Colonic mucosa (tissue), 1 donor: ENCODE data around the genes TERB2, SLC28A2, GATM, BLOC1S6 and SQOR.

- PRO-cap: no peak
Measured at GRCh38 chr15:44251921-44252120, 36.7 kb upstream of the GOLM2 start.

DNA sequence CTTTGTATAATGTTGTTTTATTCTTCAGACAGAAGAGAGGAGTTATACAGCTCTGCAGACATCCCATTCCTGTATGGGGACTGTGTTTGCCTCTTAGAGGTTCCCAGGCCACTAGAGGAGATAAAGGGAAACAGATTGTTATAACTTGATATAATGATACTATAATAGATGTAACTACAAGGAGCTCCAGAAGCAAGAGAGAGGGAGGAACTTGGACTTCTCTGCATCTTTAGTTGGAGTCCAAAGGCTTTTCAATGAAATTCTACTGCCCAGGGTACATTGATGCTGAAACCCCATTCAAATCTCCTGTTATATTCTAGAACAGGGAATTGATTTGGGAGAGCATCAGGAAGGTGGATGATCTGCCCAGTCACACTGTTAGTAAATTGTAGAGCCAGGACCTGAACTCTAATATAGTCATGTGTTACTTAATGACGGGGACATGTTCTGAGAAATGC lies 5.4 kb downstream of the B2M start:
- PRO-cap: no peak

GRCh38 chr15:44811405-44812699 lies 75.5 kb downstream of the TRIM69 start:
- PRO-cap: unidirectional peak, minus-strand start at chr15:44811517; unidirectional peak, minus-strand start at chr15:44811530; bidirectional peak, plus-strand start at chr15:44812194, minus-strand start at chr15:44812068

- PRO-cap: no peak
Measured at GRCh38 chr15:44956501-44956882, at the start of gene TERB2. TSS of gene TERB2 (plus strand) at chr15:44956687.

DNA sequence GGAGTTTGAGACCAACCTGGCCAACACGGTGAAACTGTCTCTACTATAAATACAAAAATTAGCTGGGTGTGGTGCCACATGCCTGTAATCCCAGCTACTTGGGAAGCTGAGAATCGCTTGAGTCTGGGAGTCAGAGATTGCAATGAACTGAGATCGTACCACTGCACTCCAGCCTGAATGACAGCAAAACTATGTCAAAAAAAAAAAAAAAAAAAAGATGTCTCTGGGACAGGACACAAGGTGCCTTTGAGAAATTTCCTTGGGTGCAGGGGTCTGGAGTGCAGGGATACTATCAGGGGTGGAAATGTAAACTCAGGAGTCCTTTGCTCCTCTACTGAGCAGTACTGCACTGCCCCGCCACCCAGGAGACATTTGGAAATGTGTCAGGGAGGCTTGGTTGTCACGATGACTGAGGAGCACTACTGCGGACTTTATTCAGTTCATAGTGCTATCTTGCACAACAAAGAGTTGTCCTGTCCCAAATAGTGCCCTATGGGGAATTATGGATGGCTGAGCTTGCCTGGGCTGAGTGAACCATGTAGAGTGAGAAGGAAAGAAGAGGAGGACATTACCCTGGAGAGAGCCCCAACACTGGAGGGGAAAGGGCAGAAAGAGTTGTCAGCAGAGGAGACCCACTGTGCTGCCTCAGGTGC lies 2.6 kb downstream of the SORD start:
- PRO-cap: no peak

GRCh38 chr15:45082398-45082859 lies 31.5 kb downstream of the DUOX2 start:
- PRO-cap: no peak

GRCh38 chr15:45112634-45113827 lies 941 bp downstream of the DUOX2 start:
- PRO-cap: bidirectional peak, plus-strand start at chr15:45113353, minus-strand start at chr15:45113211; unidirectional peak, minus-strand start at chr15:45113598

- PRO-cap: unidirectional peak, plus-strand start at chr15:45157408
Measured at GRCh38 chr15:45156911-45157773, 27.3 kb downstream of the DUOX1 start.

DNA sequence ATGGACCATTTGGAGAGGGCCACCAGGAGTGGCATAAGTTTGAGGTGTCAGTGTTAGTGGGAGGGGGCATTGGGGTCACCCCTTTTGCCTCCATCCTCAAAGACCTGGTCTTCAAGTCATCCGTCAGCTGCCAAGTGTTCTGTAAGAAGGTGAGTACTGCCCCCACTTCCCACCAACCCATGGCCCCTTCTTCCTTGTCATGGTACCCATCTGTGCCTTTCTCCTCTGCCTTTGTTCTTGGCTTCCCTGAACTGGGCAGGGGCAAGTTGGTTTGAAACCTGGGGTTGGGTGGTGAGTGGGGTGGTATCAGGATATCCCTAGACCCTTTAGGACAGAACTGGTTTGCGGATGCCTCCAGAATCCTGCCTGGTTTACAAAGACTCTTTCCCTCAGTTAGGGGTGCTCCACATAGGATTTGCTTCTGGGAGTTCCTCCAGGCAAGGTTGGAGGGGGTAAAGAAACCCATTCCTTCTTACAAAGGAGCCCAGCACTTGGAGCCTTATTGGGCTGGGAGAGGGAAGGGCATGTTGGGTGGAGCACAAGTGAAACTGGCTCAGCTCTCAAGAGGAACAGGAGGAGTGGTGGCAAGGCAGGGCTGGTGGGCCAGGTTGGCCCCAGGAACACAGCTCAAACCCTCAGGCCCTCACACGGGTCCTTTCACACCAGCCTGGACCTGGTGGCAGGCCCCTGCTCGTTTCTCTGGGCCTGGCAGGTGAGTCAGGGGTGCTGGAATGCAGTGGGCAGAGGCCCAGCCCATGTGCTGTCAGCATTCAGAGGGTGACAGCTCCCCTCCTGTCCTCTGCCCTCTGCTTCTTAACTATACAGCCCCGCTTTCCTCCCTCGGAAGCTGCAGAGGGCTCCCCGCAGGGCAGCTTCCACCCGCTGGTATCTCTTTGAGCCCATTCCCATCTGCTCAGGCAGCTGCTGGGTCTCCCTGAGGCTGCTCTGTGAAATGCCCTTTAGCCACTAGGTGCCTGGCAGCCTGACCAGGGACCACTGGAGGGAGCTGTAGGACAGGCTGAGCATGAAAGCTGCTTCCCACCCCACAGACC lies 25.2 kb downstream of the SHF start:
- PRO-cap: no peak

GRCh38 chr15:45184251-45185406 lies 3.1 kb downstream of the SHF start:
- PRO-cap: no peak

DNA sequence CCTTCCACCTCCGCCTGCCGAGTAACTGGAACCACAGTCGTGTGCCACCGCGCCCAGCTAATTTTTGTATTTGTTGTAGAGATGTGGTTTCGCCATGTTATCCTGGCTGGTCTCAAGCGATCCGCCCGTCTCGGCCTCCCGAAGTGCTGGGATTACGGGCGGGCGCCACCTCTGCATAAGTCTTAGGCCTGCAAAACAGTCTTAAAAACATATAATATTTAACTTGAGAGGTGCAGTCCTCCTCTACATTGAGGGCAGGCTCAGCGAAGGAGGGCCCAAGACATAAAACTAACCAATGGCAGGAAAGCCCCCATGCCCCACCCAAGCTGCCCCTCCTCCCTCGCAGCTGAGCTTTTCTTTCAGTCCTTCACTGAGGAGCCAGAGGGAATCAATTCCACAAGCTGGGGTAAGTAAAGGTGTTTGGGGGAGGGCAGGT lies at the start of gene SLC28A2:
Gene SLC28A2 (plus strand): TSS at position 362 of the 436 bp plus-strand sequence.
- PRO-cap: bidirectional peak, plus-strand start at position 373 of the sequence, minus-strand start at position 184 of the sequence

DNA sequence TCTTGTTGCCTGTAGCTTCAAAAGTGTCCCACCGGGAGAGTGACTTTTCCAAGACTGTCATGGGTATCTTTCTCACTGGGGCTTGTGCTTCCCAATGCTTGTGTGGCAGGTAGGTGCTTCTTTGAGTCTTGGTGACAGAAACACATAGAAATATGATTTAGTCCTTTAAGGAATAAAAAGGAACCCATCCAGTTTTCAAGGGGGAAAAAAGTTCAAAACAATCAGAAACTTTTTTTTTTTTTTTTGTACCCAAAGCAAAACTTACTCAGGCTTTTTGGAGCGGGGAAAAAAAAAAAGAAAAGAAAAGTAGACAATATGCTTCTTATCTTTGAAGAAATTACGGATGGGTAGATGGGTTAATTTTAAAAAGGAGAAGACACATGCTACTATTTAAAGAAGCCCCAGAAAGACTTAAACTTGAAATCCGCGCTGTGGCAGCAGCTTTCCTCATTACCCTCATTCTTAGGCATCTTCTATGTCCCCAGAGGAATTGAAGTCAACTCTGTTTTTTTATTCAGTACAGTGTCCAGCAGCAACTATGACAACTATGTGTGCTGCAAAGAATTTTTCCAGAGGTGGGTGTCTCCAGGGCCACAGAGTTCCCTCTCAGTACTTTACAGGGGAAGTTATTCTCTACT lies 32.2 kb downstream of the GATM start:
- PRO-cap: no peak

DNA sequence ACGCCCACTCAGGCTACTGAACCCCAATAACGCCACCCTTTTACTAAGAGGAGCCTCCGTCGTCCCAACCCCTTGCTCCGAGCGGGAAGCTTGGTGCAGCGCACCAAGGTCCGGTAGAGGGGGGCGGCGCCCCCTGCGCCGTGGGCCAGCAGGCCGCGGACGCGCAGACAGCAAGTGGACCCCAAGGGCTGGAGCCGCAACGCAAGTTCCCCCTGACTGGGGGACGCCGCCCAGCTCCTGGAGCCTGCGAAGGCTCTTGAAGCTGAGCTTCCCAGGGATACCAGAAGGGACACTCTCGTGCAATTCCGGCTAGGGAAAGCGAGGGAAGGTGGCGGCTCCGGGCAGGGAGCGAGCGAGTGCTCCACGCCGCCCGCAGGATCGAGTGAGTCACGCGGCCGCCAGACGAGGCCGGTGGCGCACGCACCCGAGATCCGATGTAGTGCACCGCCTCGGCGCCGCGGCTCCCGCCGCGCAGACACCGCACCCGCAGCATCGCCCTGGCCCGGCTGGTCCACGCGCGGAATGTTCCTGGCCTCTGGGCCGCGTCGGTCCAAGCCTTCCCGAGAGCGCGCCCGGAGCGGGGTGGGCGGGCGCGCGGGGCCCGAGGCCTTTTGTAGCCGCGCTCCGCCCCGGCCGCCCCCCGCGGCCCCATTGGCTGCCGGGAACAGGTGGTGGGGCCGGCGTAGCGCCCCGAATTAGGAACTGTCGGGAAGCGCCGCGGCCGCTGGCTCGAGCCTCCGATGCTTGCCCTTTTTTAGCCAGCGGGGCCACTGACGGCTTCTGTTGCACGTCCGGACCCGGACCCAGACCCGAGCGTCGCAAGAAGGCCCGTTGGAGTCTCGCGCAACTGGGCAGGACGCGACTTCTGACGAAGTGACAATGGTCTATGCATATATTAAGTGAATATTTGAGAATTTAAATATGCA lies at the start of gene GATM:
Gene GATM (minus strand): TSS at position 584 of the 926 bp plus-strand sequence.
- PRO-cap: unidirectional peak, minus-strand start at position 380 of the sequence; bidirectional peak, plus-strand start at position 698 of the sequence, minus-strand start at position 584 of the sequence

GRCh38 chr15:45586899-45588038 lies at the start of gene BLOC1S6:
TSS of gene BLOC1S6 (plus strand) at chr15:45587379.
- PRO-cap: bidirectional peak, plus-strand start at chr15:45587379, minus-strand start at chr15:45587326; bidirectional peak, plus-strand start at chr15:45587746, minus-strand start at chr15:45587716; bidirectional peak, plus-strand start at chr15:45587945, minus-strand start at chr15:45587784

- PRO-cap: bidirectional peak, plus-strand start at chr15:45635076, minus-strand start at chr15:45634697; bidirectional peak, plus-strand start at chr15:45635577, minus-strand start at chr15:45635447
Measured at GRCh38 chr15:45634405-45635698, at the start of gene SQOR. TSS of gene SQOR (plus strand) at chr15:45635029.

DNA sequence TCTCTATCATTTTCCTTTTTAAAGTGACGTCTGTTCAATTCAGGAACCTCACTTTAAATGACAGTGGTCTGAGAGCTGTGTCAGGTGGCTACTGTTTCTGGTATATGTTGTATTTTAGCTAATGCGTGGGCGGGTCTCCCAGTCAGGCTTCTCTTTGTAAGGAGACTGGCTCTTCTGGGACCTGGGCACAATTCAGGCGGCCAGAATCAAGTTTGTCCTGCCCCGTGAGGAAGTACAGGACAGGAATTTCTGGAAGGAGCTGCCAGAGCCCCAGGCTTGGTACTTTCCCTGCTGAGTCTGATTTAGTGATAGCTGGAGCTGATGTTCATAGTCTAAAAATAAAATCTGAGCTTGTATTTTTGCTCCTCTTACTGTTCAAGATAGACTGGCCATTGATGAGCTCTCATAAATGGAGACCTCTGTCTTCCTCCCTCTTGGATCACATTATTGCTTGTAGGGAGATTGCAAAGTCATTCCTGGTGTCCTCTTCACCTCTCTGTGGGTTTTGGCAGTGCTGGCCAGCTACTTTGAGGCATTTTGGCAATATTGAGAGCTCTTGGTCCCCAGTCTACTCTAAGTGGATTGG lies 25.6 kb downstream of the SQOR start:
- PRO-cap: no peak

- PRO-cap: no peak
Measured at GRCh38 chr15:47715684-47716511, 1.4 kb upstream of the SEMA6D start.

- PRO-cap: no peak
Measured at GRCh38 chr15:47753193-47753701, 35.9 kb downstream of the SEMA6D start.

DNA sequence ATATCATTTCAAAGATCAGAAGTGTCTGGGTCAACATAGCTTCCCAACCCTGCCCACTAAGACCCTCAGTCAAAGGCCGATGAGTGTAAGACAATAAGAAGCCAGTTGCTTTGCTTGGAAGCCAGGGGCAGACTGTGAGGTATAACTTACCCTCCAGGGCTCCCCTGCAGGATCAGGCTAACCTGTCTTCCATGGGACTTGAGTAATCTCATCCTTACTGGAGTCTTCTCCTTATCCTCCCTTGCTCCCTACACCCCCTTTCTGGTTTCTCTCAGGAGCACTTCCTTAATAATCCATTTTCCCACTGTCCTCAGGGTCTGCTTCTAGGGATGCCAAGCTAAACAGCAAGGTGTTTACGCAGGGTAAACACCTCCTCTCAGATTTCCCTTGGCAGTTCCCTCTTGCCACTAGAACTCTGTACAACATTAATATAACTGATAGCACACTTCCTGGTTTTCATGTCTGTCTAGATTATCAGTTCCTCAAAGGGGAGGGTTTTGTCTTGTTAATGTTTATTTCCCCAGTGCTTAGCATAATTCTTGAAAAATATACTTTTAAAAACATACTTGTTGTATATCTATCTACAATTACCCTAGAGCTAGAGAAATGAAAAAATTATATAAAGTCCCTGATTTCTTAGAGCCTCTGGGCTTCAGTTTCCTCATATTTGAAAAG lies 118.1 kb upstream of the SLC24A5 start:
- PRO-cap: no peak

- PRO-cap: no peak
Measured at GRCh38 chr15:48536643-48537330, 108.7 kb downstream of the FBN1 start.